Measurements from ENCODE around the gene SIM2.

DNA sequence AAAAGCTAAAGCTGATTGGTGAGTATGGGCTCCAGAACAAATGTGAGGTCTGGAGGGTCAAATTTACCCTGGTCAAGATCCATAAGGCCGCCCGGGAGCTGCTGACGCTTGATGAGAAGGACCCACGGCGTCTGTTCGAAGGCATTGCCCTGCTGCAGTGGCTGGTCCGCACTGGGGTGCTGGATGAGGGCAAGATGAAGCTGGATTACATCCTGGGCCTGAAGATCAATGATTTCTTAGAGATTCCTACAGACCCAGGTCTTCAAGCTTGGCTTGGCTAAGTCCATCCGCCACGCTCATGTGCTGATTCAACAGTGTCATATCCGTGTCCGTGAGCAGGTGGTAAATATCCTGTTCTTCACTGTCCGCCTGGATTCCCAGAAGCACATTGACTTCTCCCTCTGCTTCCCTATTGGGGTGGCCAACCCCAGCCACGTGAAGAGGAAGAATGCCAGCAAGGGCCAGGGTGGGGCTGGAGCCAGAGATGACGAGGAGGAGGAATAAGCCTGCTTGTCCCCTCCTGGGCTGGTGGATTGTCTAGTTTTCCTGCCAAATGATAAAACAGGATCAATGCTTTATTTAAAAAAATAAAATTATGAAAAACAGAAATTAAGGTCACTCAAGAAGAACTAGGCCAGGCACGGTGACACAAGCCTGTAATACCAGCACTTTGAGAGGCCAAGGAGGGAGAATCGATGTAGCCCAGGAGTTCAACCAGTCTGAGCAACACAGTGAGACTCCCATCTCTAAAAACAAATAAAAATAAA is 2.2 kb upstream of the CBR3 start:
- PRO-cap: no peak

DNA sequence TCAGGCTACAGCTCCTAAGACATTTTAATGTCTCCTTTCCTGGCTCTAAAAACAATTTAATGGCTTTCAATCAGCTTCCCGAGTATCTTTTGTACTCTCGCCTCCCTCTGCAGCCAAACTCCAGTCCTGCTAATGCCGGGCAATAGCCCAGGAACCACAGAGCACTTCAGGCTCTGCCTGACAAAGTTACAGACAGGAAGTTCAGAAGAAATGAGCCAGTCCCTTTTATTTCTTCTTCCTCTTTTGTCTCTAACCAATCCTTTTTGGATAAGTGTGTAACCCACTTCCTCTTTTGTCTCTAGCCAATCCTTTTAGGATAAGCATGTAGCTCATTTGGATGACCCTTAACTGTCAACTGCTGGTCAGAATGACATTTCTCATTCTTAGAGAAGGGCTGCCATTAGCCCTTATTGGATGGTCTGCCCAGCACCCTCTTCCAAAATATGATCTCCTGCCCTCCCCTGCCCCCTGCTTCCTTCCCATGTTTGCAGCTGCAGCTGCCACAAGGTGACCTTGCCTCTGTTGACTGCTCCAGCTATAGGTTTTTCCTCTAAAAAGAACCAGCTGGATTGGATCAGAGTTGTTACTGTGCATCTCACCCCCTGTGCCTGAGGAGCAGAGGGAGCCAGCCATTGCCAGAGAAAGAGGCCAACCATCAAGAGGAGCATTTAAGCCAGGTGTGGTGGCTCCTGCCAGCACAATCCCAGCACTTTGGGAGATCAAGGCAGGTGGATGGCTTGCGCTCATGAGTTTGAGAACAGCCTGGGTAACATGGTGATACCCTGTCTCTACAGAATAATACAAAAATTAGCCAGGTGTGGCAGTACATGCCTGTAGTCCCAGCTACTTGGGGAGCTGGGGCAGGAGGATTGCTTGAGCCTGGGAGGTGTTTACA is 6.2 kb upstream of the DOP1B start:
- PRO-cap: bidirectional peak, plus-strand start at position 297 of the sequence, minus-strand start at position 201 of the sequence

GRCh38 chr21:36466996-36467403 is 12.9 kb downstream of the CLDN14 start:
- PRO-cap: no peak

GRCh38 chr21:36499492-36500413 is 19.8 kb upstream of the CLDN14 start:
- PRO-cap: no peak

- PRO-cap: no peak
Measured at GRCh38 chr21:36698577-36699676, at the start of gene SIM2. SIM2 (plus strand) TSS chr21:36699115.

DNA sequence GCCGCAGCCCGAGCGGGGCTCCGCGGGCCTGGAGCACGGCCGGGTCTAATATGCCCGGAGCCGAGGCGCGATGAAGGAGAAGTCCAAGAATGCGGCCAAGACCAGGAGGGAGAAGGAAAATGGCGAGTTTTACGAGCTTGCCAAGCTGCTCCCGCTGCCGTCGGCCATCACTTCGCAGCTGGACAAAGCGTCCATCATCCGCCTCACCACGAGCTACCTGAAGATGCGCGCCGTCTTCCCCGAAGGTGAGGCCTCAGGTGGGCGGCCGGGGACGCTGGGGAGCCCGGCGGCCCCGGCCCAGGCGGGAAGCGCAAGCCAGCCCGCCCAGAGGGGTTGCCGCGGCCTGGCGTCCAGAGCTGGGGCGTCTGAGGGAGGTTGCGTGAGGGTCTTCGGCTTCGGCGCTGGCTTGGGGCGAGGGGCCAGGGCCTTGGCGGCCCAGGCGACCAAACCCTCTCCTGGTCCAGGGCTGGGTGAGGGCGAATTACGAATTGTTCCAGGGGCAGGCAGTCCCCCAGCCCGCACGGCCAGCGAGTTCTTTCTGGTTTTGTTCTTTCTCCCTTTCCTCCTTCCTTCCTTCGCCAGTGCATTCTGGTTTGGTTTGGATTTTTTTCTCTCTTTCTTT is 873 bp downstream of the SIM2 start:
- PRO-cap: no peak

- PRO-cap: no peak
Measured at GRCh38 chr21:36700962-36701989, 2.4 kb downstream of the SIM2 start.

GRCh38 chr21:36701990-36702716 is 3.2 kb downstream of the SIM2 start:
- PRO-cap: no peak

- PRO-cap: no peak
Measured at GRCh38 chr21:36719569-36720198, 20.8 kb downstream of the SIM2 start.

- PRO-cap: no peak
Measured at GRCh38 chr21:36965184-36965932, 1.1 kb downstream of the HLCS start.

- PRO-cap: no peak
Measured at GRCh38 chr21:37074548-37075523, 1.8 kb downstream of the TTC3 start.

GRCh38 chr21:37083125-37083550 is 10.1 kb downstream of the TTC3 start:
- PRO-cap: no peak

DNA sequence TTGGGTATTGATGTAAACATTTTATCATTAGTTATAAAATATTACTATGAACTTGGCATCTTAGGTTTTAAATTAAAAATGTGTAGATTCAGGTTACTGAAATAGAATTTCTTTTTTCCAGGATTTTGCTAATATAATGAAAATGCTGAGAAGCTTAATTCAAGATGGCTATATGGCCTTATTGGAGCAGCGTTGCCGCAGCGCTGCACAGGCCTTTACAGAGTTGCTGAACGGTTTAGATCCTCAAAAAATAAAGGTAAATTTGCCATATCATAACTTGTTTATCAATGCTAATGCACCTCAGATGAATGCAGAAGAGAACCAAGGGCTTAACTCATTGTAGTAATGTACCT is 62.2 kb downstream of the TTC3 start:
- PRO-cap: no peak

DNA sequence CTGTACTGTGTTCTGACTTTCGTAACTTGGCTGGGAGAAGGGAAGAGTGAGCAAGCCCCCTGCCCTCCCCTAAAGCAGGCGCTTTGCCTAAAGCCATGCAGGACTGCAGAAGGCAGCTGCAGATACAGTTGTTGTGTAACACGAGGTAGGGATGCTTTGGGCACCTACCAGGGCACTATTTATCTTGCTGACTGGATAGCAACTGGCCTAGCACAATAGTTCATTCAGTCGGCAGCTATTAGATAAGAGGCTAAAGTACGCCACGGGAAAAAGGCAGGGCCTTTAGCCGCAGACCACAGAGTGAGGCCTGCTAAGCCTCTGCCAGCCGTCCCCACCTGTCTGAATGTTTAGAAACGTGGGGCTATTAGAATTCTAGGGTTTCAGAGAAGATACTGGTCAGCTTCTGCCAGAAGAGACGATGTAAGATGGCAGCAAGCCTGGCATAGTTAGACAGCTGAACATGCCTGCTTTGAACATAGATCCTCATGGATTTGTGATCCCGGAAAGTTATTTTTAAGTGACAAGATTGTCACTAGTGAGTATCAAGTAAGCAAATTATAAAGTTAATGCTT is 81.0 kb downstream of the TTC3 start:
- PRO-cap: no peak

GRCh38 chr21:37208643-37209041 is 58.5 kb downstream of the VPS26C start:
- PRO-cap: unidirectional peak, minus-strand start at chr21:37208852

GRCh38 chr21:37263766-37264200 is 3.4 kb downstream of the VPS26C start:
- PRO-cap: no peak

DNA sequence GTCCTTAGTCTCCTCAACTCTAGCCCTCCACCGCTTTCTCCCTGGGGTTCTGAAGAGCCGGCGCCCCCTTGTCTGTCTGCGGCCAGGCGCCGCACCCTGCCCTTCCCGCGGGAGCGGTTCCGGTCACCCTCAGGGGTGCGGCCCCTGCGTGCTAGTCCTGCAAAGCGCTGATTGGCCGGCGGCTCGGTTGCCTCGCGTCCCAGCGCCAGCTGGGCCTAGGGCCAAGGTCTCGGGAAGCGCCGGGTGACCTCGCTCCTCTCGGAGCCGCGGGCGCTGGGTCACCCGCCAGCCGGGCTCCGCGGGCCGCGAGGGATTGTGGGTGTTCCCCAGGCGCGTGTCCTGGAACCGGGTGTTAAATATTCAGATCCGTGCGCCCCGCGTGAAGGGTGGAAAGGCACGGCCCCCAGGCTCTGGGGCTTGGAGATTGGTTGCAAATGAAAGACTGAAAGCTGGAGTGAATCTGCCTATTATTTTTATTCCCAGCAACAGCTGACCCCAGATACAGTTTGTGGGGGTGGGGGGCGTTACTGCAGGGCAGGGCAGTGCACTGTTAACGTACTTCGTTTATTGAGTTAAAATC is 767 bp upstream of the VPS26C start:
- PRO-cap: bidirectional peak, plus-strand start at position 208 of the sequence, minus-strand start at position 317 of the sequence; bidirectional peak, plus-strand start at position 502 of the sequence, minus-strand start at position 448 of the sequence

DNA sequence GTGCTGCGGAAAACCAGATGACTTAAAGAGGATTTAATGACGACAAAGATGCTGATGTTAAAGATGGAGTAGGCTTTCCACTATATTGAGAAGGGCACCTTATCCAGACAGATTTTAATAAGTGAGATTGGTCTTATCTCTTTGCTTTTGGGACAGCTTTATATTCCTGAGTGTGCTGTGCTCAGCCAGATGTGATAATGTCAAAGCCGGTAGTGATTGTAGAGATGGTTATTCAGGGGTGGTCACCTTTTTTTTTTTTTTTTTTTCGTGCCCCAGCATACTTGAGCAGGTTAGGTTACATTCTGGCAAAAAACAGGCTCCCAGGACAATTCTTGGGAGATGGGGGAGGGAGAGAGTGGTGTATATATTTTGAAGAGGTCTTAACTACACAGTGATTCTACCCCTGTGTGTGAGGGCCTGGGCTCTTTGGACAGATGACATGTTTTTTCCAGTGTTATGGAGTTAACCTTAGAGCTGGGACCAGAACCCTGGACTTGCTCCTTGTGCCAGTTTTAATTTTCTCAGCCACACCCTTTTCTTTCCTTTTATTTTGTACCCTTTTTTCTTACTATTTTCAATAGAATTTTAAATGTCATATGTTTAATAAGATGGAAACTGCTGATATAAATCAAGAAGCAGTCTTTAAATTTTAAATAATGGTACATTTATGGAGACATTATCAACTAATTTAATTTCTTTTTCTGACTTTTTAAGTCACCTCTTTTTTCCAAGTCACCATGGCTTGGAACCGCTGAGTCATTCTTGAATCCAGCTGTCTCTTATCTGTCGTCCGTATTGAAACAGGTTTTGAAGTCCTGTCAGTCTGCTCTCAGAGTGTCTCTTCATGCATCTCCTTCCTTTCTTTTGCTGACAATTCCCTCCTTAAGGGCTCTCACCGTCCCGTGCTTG is 88.5 kb downstream of the DYRK1A start:
- PRO-cap: no peak

- PRO-cap: no peak
Measured at GRCh38 chr21:37506015-37506313, 139.4 kb downstream of the DYRK1A start.

- PRO-cap: no peak
Measured at GRCh38 chr21:37521664-37522199, 155.2 kb downstream of the DYRK1A start.

Data from SEM (cell line).